Parotid gland (tissue), 1 donor: ENCODE measurements around a stretch of chr12.

GRCh38 chr12:114799425-114800044 lies 115.6 kb upstream of the TBX3 start:
- PRO-cap, result no peak

DNA sequence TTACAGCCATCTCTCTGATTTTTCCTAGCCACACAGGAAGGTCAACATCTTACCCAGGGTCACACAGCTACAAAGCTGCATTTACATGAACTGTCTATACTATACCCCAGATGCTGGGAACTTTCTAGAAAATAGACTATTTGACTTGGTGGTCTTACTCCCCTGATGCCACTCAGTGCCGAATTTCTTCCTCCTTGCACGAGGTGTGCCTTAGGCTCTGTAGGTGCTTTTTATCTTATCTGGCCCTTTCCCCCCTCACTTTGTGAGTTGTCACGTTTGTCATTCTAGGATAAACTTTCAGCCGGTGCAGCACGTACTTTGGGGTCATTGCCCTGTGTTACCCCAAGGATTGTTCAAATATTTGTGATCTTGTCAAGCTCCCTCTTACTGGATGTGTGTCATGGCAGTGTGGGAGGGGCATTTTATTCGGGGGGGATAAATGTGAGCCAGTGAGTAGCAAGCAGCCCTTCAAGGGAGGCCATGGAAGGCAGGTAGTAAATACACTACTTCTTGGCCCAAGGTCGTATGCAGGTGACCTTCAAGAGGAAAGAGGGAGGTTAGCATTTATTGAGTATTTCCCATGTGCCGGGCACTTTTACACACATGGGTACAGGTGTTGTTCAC lies 410.1 kb upstream of the TBX3 start:
- PRO-cap, result no peak

GRCh38 chr12:115103882-115104484 lies 420.0 kb upstream of the TBX3 start:
- PRO-cap, result no peak

- PRO-cap, result no peak
These were observed 486.1 kb downstream of the MED13L start for GRCh38 chr12:115791329-115791900.

DNA sequence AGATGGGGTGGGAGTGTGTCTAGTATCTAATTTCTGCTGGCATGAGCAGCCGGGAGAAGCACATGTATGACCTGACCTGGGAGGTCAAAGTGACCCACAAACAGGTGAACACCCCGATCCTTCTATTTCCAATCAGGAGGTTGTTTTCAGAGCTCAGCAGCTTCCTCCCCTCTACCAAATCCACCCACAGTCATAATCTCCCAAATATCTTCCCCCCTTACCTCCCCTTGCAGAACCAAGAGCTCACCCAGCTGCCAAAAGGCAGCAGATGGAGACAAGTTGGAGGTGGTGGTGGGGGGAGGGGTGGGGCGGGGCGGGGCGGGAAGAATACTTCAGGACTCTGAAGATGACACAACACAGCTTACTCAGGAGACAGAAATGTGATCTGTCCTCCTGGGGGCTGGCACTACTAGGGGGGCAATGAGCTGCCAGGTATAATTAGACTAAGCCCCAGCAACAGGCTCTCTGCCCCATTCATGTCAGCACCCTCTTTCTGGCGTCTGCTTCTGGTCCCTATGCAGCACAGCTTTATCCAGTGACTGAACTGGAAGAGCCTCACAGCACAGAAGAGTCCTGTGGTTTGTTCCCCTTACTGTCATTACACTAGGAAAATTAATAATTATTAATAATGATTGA lies 407.1 kb downstream of the MED13L start:
- PRO-cap, result no peak

GRCh38 chr12:115871571-115872212 lies 405.8 kb downstream of the MED13L start:
- PRO-cap, result no peak

- PRO-cap, result no peak
These were observed 294.4 kb downstream of the MED13L start for GRCh38 chr12:115982893-115983765.

DNA sequence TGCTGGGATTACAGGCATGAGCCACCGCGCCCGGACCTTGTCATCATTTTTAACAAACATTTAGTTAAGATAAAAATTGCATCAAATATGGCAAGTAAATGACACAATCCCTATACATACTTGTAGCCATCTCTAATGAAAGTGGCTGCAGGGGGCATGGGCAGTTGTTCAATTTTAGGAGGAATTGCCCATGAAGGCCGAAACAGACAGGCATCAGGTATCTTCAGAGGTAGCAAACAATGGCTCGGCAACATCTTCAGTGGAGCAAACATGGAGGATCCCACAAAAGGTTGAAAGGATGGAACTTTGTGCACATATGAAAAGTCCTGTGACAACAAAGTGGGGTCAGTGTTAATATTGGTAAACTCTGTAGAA lies 281.1 kb downstream of the MED13L start:
- PRO-cap, result no peak

GRCh38 chr12:116005493-116006306 lies 271.8 kb downstream of the MED13L start:
- PRO-cap, result no peak

GRCh38 chr12:116028513-116028879 lies 249.0 kb downstream of the MED13L start:
- PRO-cap, result no peak

DNA sequence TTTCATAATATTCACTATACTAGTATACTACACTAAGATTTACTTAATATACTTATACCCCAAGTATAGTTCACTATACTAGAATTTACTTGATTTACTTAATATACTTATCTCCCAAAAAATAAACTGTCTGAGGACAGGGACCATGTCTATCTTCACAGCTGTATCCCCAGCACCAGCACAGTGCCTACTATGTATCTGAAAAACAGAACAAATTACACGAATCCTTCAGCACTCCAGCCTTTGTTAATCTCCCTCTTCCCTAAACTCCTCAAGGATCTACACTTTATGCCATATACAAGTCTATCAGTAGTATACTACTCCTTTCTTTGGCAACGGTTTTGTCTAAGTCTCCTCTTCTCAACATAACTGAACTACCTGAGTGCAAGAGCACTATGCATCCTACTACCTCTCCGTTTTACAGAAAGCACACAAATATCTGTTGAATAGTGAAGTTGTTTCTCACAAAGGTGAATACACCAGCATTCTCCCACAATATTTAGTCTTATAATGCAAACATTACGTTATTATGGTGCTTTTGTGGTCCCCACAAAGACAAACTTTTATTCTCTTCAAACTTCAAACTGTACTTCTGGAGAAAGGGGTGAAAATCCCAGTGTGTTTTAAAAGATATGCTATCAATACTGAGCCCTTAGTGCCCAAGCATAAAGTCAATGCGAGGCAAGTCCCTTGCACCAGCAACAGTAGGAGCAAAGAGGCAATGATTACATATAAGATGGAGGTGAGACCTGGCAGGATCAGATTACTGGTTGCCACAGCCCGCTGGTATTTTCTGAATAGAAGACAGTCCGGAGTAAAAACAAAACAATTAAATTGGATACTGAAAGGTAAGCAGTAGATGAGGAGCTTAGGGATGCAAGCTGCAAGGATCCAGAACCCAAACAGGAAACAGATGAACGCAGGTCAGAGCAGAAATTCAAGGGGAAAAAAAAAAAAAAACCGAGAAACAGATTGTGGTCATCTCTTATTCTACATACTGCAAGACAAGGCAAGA lies 120.0 kb downstream of the MED13L start:
- PRO-cap, result no peak

- PRO-cap, result no peak
These were observed 95.3 kb downstream of the MED13L start for GRCh38 chr12:116181874-116182873.

DNA sequence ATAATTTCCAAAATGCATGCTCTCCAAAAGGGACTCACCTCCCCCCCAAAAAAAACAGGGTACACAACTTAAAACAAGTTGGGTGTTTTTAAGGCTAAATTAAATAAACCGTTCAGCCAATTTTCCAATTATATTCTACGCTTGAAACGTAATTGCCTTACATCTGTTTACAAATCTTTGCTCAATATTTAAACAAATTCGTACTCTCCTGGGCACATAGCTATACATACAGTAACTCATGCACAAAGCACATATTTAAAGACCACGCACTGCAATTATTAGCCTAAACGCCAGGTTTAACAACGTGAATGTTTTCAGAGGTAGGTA lies 1.8 kb downstream of the MED13L start:
- PRO-cap, result no peak

GRCh38 chr12:116336658-116337189 lies 59.2 kb upstream of the MED13L start:
- PRO-cap, result no peak

- PRO-cap, result no peak
These were observed 83.4 kb upstream of the MED13L start for GRCh38 chr12:116360927-116361215.

DNA sequence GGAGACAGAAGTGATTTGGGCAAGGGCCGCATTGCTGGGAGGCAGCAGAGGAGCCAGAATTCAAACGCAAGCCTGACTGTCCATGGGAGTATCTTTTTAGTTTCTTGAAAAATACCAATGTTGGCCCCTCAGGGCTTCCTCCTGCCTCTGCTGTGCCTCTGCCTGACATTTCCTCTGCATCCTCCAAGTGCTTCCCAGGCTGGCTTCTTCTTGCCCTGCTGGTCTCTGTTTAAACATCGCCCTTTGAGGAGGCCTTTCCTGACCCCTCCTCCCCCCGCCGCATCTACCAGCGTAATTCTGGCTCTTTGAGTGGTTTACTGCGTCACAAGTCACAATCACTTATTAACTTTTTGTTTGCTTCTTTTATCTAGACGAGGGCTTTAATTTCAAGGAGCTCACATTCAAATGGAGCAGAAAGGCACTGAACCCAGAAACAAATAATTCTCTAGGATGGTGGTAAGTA lies 90.9 kb upstream of the MED13L start:
- PRO-cap, result no peak

- PRO-cap, result no peak
These were observed 108.2 kb upstream of the MED13L start for GRCh38 chr12:116385545-116386287.

GRCh38 chr12:116426173-116426871 lies 132.9 kb upstream of the MAP1LC3B2 start:
- PRO-cap, result no peak

DNA sequence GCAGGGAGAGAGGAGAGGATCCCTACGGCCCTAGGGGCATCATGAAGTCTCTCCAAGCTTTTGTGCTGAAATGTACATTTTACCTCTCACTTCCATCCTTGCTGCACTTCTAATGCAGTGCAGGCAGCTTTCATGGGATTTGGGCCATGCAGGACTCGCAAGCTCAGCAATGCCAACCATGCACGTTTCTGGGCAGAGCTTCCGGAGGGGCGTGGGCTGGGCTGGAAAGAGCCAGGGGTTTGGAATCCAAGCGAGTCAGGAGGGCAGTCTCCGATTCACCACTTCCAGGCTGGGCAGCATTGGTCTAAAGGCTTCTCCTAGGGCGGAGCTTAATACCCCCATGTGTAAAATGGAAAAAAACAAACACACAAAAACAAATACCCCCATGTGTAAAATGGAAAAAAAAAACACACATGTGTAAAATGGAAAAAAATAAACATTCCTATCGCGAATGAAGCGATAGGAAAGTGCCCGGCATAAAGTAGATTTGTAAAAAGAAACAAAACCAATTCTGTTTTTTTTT lies 124.4 kb upstream of the MAP1LC3B2 start:
- PRO-cap, result no peak

GRCh38 chr12:116441086-116441662 lies 118.0 kb upstream of the MAP1LC3B2 start:
- PRO-cap, result no peak